ENCODE measurements around the genes RSPH10B2, C1GALT1 and RPA3.

DNA sequence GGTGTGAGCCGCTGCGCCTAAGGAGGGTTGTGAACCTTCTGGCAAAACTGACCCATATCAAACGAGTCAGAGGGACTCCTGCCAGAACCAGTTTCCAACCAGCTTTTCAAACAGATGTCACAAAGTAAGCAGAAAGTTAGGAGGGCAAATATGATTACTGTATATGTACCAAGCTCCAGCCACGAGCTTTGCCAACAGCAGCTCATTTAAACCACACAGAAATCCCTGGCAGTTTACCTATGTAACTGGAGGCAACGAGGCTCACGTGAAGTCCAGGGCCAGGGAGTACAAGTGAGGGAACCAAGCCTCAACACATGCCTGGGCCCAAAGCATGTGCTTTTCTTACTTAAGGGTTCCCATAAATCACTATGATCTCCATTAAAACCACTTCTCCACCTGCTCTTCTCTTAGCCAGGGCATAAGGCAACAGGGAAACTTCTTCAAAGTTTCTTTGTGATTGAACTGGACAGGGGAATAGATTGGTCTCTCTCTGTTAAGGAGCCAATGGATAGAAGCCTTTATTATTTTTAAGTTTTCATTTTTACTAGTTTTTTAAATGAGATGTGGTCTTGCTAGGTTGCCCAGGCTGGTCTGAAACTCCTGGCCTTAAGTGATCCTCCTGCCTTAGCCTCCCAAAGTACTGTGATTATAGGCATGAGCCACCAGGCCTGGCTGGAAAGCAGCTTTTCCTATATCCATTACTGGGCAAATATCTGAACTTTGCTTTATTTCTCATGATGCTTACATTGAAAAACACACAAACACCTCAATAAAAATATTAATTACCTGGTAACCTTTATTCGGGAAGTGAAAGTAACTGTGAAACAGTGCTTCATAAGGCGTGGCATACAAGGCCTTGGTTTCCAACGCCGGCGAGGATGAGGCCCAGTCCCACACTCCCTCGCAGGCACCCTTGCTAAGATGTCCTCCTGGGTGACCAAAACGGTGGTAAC, 12.8 kb upstream of the DAGLB start:
- PRO-cap: no peak
- RAMPAGE, long total RNA, 4 experiments: no peak in any of the 4 experiments

DNA sequence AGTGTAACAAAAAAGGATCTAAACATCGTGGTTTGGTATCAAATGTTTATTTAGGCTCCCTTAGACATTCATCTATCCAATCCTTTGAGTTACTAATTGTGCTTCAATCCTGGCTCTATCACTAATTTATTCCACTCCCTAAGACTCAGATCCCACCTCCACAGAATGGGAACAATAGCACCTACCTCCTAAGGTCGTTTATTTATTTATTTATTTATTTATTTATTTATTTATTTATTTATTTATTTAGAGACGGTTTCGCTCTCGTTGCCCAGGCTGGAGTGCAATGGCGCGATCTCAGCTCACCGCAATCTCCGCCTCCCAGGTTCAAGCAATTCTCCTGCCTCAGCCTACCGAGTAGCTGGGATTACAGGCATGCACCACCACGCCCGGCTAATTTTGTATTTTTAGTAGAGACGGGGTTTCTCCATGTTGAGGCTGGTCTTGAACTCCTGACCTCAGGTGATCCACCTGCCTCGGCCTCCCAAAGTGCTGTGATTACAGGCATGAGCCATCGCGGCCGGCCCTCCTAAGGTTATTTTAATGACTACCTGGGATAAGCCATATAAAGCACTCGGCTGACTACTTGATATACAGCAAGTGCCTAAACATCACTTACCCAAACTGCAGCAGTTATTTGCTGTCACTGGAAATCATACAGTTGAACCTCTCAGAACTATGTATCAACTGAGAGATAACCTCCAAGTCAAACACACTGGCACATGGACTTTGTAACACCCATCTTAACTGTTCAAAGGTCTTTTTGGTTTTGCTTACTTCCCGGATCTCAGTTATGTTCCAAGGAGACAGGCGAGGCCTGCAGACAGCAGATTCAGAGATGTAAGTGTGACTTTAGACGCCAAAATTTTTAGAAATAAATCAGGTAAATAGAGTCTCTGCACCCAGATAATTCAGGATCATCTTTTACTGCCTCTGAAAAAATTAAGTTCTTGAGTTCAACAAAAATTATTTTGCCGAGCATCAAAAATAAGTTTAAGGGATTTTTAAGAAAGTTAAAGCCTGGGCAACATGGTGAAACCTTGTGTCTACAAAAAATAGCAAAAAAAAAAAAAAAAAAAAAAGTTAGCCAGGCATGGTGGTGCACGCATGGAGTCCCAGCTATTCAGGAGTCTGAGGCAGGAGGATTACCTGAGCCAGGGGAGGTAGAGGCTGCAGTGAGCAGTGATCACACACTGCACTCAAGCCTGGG, 1.8 kb downstream of the KDELR2 start:
- PRO-cap: no peak
- RAMPAGE, long total RNA, 4 experiments: no peak in any of the 4 experiments

DNA sequence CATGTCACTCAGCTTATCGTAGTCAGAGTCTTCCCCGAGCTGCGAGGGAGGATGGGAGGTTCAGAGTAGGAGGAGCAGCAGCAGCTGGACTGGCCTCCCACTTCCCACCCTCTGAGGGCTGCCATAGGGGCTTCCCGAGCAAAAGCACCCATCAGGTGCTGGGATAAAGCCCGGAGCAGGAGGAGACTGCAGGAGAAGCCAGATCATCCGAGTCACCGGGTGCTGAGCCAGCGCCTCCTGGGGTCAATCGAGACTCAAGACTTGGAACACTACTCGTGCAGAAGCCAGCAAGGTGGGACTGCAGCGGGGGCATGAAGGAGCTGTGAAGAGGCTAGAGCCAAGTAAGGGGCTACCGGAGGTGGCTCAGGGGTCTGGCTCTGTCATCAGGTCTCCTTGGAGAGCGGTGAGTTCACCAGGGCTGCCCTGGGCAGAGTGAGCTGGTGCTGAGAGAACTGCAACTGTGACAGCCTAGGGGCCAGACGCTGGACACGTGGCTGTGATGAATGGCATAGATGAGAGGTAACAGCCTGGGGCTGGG, 22.0 kb upstream of the KDELR2 start:
- PRO-cap: no peak
- RAMPAGE, long total RNA, 4 experiments: no peak in any of the 4 experiments

DNA sequence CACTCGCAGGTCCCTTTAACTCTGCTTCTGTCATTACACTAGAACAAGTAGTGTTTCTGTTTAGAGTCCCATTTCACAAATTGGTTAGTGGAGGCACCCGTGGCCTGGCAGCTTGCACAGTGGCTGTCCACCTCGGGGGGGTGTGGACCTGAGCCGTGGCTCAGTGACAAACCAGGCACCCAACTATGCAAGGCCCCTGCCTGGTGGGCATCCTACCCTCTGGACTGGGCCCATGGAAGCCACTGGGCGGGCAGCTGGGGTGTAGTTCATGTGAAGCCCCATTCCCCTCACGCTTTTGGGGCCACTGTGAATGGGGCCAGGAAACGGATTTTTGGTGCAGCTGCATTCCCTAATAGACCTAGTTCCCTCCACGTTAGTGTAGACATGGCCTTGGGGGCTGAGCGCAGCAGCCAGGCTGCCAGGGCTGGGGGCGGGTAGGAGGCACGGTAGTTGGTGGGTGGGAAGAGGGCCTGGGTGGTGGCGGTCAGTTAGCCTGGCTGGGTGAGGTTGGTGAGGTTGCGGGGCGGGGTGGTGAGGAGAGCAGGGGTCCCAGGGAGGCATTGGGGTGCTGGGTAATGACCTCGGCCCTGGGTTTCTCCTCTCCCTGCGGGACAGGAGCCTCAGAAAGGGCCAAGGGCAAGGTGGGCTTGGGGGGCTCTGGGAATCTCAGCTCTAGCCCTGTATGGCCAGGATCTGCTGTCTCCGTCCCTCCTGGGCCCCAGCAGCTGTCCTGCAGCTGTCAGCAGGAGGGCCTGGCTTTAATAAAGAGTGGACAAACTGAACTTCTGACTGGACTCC, 18.7 kb downstream of the ZNF316 start:
- PRO-cap: no peak
- RAMPAGE, long total RNA, 4 experiments: no peak in any of the 4 experiments

DNA sequence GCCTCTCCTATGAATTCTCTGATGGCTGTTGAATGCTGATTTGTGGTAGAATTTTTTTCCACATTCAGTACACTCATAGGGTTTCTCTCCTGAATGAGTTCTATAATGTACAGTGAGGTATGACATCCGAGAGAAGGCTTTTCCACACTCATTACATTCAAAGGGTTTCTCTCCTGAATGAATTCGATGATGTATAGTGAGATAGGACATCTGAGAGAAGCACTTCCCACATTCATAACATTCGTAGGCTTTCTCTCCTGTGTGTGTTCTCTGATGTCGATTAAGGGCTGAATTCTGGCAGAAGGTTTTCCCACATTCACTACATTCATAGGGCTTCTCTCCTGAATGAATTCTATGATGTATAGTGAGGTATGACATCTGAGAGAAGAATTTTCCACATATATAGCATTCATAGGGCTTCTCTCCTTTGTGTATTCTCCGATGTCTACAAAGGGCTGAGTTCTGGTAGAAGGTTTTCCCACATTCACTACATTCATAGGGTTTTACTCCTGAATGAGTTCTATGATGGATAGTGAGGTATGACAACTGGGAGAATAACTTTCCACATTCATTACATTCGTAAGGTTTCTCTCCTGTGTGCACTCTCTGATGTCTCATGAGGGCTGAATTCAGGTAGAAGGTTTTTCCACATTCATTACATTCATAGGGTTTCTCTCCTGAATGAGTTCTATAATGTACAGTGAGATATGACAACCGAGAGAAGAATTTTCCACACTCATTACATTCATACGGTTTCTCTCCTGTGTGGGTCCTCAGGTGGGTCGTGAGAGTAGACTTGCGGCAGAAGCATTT, 15.7 kb downstream of the ZNF12 start:
- PRO-cap: no peak
- RAMPAGE, long total RNA, 4 experiments: no peak in any of the 4 experiments

- PRO-cap: no peak
- RAMPAGE, long total RNA, 4 experiments: no peak in any of the 4 experiments
These were observed 18.2 kb upstream of the ZNF12 start for GRCh38 chr7:6724906-6725324.

- PRO-cap: no peak
- RAMPAGE, long total RNA, 4 experiments: no peak in any of the 4 experiments
These were observed 16.7 kb upstream of the RSPH10B2 start for GRCh38 chr7:6736966-6737769.

GRCh38 chr7:6753922-6754502, at the start of gene RSPH10B2:
RSPH10B2 (plus strand) TSS chr7:6754103.
- PRO-cap: no peak
- RAMPAGE, long total RNA, 4 experiments: no peak in any of the 4 experiments

DNA sequence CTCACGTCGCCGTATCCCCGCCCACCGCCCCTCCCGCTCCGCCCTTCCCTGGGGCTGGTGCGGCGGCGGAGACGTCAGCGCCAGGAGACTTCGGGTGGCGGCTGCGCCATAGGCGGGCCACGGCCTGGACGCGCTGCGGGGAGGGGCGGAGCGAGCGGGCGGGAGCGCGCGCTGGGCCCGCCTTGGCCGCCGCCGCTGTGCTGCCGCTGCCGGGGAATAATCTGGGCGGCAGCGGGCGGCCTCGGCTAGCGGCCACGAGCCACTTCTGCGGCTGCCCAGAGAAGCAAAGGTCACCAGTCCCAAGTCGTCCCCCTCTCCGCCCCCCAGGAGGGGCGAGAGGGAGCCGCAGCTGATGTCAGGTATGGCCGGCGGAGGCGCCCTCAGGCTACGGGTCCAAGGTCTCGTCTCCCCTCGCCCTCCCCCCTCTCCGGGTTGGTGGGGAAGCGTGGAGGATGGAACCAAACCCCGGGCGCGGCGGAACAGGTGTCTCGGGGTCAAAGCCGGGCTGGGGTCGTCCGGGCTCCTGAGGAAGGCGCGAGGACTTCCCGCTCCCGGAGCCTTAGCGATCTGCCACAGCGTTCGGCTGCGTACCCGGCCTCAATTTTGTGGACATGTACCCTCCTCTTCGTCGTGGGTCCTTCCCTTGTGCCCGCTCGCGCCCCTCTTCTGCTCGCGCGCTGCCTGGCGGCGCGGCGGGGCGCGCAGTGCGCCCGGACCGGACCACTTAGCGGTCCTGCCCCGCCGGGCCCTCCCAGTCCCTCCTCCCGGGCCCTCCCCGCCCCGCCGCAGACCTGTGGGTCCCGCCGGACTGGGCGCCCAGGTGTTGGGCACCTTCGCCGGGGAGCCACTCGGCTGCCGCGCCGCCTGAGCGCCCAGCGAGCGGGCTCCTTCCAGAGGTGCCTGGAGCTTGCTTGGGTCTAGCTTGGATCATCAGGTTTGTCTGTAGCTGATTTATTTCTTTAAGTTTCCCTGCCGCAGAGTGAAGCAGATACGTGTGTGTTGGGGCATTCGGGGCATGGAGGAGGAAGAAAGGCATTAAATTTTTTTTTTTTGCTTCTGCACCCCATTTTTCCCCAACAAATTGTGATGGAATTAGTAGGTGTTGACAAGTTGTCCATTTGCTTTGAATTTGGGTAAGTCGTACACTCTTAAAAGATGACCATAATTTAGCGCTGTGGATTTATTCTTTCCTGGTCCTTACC, at the start of gene C1GALT1:
Gene C1GALT1 (plus strand): TSS at position 83 of the 1,202 bp plus-strand sequence.
- PRO-cap: bidirectional peak, plus-strand start at position 90 of the sequence, minus-strand start outside the sequence; bidirectional peak, plus-strand start at position 788 of the sequence, minus-strand start at position 706 of the sequence; unidirectional peak, minus-strand start at position 932 of the sequence
- RAMPAGE, long total RNA, 4 experiments: start-site peak on the plus strand in 1 of 4 experiments, centred at position 197 of the sequence, 98 reads per replicate

DNA sequence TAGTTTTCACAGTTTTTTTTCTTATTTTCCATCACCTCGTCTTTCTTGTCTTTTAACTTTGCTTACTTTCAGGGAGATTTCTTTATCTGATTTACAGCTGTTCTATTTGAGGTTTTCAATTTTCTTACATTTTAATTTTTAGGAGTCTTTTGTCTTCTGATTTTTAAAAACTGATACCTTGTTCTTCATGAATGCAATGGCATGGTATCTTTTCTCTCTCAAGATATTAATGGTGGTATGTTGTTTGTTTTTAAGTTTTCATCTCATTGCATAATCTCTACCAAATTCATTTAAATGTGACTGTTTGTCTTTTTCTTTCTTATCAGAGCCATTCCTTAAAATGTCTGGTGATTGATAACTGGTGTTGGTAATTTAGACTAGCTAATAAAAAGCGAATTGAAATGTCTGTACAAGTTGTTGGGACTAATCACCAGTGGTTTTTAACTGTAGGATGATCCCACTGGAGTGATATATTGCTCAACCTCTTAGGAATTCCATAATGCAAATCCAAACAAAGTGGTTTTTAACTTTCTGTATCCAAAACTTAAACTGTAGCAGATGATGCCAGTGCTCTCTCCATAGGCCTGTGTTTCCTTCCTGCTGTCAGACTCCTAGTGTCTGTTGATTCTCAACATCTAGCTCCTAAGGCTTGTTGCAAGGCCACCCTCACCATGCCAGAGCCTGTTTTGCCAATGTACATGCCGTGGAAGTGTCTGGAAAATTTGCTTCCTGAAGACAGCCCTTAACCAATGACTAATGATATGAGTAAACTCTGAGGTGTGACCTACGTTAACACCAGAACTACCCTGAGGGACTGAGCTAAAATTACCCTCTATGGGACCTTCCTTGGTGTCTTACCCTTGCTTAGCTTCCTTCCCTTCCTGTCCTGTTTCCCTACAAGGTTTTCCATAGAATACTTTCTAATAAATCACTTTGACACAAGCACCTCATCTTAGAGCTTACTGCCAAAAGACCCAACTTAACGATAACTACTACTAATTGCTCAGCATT, 39.1 kb downstream of the C1GALT1 start:
- PRO-cap: no peak
- RAMPAGE, long total RNA, 4 experiments: no peak in any of the 4 experiments

DNA sequence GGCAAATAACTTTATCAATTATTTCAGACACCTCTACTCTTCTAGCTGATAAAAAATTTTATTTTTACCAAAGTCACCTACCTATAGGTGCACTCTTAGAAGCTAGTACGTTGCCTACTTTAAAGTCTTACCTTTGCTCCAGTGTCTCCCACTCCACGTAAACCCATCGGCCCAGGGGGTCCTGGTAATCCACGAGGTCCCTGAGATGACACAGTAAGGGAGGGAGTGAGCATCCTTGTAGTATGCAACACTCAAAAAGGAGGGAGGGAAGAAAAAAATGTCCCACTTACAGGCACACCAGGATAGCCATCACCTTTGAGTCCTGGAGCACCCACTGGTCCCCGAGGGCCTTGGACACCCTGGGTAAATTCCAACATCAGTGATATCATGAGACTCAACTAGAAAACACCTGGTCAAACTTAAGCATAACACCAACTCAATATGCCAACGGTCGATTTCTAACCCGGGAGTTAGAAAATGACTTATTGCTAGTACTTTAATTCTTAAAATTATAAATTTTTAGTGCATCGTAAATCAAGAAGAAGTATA, 103.3 kb downstream of the COL28A1 start:
- PRO-cap: no peak
- RAMPAGE, long total RNA, 4 experiments: no peak in any of the 4 experiments

- PRO-cap: no peak
- RAMPAGE, long total RNA, 4 experiments: no peak in any of the 4 experiments
These were observed at the start of gene RPA3 for GRCh38 chr7:7718329-7719056. RPA3 (minus strand) TSS chr7:7718607.

DNA sequence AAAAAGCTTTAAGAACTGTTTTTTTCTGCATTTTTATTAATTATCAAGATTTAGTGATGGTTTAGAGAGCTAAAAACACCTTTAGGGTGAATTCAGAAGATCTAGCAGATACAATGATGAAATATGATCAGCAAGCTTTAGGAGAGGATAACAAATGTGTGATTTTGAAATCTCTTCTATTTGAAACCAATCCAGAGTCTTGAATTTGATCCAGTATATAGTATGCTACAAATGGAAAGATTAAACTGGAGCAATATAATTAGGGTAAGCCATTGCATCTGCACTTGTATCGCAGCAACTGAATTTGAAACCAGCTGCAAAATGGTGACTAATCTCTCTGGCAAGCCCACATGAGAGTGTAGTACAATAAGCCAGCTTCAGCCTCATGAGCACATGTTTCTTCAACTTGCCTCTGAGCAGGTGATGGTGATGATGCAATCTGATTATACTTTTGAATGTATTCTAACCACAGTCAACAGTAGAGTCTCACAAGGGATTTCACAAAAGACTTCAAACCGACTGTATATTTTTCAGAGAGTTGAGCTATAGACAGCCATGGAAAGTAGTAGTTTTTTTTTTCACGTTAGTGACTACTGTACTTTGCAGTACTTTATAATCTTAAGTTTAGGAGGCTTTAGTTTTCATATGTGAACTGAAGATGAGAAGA, 800 bp upstream of the RPA3 start:
- PRO-cap: no peak
- RAMPAGE, long total RNA, 4 experiments: no peak in any of the 4 experiments

GRCh38 chr7:7839707-7840274, 121.4 kb upstream of the RPA3 start:
- PRO-cap: no peak
- RAMPAGE, long total RNA, 4 experiments: no peak in any of the 4 experiments

- PRO-cap: no peak
- RAMPAGE, long total RNA, 4 experiments: no peak in any of the 4 experiments
These were observed 121.0 kb downstream of the ICA1 start for GRCh38 chr7:8140704-8141704.

DNA sequence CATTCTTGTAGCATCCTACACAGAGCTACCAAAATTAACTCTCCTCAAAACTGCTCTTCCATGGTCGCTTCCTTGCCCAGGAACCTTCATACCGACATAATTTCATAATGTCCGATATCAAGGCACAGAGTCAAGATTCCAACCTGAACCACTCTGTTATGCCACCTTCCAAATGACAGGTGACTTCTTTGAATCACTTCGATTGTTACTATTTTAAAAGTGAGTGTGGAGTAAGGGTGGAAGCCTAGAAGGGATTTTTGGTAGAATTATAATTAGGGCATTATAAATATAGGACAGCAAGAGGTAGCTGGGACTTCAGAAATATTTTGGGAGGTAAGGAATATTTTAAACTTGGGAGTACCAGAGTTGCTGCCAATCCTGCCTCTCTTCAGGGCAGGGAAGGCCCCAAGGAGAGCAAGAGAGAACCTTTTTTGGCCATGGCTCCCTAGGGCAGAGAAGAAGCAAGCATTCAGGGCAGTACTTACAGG, 73.6 kb downstream of the ICA1 start:
- PRO-cap: no peak
- RAMPAGE, long total RNA, 4 experiments: no peak in any of the 4 experiments

GRCh38 chr7:8232496-8233357, 29.2 kb downstream of the ICA1 start:
- PRO-cap: no peak
- RAMPAGE, long total RNA, 4 experiments: no peak in any of the 4 experiments

DNA sequence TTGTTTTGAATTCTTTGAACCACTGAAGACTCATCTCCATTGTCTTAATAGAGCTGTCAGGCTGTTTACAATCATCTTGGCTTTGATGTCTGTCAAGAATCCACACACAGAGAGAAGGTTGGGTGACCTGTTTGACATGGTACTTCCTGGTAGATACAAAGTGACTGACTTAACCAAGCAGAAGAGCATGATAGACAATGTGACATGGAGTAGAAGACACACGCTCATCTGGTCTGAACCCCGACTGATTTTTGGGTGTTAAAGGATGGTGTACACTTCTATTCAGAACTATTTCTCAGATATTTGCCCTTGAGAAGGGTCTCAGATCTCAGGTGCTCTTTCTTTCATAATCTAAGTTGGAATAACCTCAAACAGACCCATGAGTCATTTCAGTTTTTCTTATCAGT, 46.5 kb upstream of the NXPH1 start:
- PRO-cap: no peak
- RAMPAGE, long total RNA, 4 experiments: no peak in any of the 4 experiments

GRCh38 chr7:10718720-10718919, 221.3 kb downstream of the NDUFA4 start:
- PRO-cap: no peak
- RAMPAGE, long total RNA, 4 experiments: no peak in any of the 4 experiments

DNA sequence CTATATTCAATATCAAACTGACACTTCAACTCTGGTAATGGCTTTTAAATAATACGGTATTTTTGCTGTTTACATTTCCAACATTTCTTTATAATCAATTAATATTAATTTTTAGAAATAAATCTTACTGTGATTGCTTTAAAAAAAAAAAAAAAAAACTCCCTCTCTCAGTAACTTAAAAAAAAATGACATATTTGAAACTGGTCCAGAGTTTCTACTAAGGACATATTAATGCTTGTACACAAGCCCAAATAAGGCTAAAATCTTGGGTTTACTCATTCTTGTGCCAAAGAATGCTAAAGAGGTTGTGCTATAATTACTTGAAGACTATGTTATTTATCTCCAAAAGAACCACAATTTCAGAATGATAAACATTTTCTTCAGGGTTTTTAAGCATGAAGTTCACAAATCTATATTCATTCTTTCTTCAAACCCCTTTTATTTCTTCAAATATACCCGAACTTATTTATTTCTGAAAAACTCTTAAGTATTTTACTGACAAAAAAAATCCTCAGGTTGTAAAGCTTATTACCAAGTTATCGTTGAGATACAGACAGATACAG, 5.6 kb downstream of the NDUFA4 start:
- PRO-cap: no peak
- RAMPAGE, long total RNA, 4 experiments: no peak in any of the 4 experiments

Measured in esophagus muscularis mucosa (tissue), 4 donors.